ENCODE results near the genes SIRPB2, PDYN and ZNF343.

GRCh38 chr20:1491303-1491889 is at the start of gene SIRPB2:
Gene SIRPB2, minus strand, starts transcription at chr20:1491420.
- PRO-cap: unidirectional peak, minus-strand start at chr20:1491413; unidirectional peak, minus-strand start at chr20:1491481

DNA sequence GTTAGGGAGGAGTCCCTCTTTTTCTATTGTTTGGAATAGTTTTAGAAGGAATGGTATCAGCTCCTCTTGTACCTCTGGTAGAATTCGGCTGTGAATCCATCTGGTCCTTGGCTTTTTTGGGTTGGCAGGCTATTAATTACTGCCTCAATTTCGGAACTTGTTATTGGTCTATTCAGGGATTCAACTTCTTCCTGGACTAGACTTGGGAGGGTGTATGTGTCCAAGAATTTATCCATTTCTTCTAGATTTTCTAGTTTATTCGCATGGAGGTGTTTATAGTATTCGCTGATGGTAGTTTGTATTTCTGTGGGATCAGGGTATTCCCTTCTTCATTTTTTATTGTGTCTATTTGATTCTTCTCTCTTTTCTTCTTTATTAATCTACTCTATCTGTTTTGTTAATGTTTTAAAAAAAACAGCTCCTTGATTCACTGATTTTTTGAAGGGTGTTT is 14.3 kb downstream of the SIRPD start:
- PRO-cap: no peak

- PRO-cap: no peak
Observed at GRCh38 chr20:1669044-1669665, 11.6 kb upstream of the SIRPG start.

DNA sequence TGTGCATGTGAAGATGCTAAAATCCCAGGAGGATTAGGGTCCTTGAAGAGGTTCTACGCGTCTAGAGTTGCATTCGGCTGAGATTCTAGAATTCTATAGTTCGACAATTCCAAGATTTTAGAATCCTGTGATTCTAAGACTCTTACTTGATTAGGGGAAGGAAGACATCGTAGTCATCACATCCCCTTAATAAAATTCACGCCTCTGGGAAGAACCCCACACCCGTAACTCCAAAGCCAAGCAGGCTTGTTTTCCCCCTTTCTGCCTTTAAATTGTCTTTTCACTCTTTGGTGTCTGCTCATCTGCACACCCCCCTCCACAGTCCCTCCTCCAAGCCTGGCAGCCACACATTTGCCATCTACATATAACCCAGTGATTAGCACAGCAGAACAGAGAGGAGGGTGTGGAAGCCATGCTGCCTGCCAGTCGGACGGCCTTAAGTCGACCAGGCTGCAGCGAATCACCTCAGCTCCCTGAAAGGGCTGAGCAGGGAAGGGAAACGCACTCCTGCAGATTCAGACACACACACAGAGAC is 11.5 kb upstream of the SIRPA start:
- PRO-cap: no peak

- PRO-cap: no peak
Observed at GRCh38 chr20:1909766-1910335, 14.6 kb downstream of the SIRPA start.

GRCh38 chr20:1965383-1966099 is 28.3 kb downstream of the PDYN start:
- PRO-cap: no peak

DNA sequence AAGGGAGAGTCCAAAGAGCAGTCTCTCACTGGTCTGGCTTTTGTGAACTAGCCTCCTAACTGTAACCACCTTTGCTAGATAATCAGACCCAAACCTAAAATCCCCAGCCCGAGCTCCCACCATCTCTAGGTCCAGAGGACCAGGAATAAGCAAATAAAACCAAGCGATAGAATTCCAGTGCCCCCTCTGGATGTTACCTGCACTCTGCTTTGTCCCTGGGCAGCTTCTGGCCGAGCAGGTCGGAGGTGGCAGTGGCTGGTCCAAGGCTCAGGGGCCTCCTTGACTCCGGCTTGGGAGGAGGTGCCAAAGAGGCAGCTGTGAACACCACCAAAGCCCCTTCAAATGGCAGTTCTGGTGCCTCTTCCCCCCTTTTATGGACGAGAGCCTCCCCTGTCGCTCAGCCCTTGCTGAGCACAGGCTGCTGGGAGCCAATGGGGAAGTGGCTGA is at the start of gene PDYN:
PDYN (minus strand) TSS at position 345 of the 447 bp plus-strand sequence.
- PRO-cap: no peak

GRCh38 chr20:2301001-2301735 is 5.4 kb downstream of the TGM3 start:
- PRO-cap: no peak

DNA sequence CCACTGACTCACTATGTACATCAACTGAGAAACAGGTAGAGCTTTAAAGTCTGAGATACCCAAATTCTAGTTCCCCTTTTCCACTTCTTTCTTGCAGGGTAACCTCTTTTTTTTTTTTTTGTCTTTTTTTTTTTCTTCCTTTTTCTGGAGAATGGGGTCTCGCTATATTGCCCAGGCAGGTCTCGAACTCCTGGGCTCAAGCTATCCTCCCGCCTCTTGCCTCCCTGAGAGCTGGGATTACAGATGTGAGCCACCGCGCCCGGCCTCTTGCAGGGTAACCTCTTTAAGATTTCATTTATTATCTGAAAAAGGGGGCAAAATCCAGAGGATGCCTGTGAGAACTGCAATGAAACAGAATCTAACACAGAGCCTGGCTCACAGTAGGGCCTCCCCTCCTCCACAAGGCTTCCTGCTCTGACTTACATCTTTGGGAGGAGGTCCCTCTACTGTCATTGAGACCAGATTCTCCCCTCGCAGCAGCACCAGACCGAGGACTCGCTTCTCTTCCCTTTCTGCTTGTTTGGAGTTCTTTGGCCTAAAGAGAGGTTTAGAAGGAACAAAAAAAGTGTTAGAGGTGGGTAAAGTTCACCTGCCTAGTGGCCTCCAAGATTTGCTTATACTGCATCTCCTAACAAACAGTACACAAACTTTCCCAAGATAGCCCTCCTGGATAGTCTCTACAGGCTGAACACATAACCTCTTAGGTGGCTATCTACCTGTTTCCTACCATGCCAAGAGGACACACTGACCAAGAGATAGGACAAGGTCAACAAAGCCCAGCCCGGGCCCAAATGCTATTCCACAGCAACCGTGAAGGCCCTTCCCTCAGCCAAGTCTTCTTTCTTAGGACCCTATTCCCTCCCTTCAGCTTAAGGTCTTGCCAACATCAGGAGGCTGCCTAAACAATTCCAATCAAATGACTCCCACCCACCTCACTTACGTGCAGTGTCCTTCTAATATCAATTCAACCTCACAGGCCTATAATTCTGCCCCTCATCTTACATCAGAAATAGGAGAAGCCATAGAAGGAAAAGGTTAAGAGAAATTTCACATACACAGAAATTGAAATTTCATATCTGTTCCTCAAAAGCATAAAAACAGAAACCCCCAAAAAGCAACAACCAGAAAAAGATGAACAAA is 4.9 kb downstream of the SNRPB start:
- PRO-cap: no peak

DNA sequence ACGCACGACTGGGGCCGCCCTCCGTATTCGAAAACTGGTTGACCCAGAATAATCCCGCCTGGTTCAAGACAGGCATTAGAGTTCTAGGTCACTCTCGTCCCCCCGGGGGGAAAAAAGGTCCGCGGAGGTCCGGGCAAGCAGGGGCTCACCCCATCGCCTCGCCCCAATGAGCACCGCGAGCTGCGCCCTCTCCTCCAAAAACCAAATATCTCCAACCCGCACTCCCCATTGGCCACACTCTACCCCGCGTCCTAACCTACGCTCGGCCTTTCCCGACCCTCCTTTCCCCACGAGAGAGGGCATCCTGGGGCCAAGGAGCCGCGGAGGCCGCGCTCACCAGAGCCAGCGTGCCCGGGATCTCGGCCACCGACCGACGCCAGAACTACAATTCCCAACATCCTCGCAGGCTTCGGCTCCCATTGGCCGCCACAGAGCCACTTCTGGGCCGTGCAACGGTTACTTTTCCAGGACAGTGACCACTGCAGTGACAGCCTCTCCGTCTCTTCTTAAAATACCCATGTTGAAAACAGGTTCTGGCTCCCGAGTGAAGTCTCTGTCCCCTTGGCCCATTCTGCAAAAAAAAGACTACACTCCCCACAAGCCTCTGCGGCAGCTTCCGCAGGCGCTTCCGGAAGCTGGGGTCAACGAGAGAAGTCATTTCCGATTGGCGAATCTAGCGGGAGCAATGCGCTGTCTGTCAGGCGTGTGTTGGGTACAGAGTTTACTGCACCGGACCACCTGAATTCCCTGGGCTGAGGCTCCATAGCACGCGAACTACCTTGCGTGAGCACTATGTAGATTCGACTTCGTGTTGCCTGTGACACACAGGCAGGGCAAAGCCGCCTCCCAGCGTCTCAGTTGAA is at the start of gene ZNF343:
ZNF343 (minus strand) TSS at position 372 of the 863 bp plus-strand sequence.
- PRO-cap: bidirectional peak, plus-strand start at position 658 of the sequence, minus-strand start at position 372 of the sequence

- PRO-cap: no peak
Observed at GRCh38 chr20:2656227-2656902, 3.9 kb downstream of the NOP56 start.

- PRO-cap: bidirectional peak, plus-strand start at chr20:2693094, minus-strand start at chr20:2693154
Observed at GRCh38 chr20:2692906-2693755, 551 bp downstream of the EBF4 start.

DNA sequence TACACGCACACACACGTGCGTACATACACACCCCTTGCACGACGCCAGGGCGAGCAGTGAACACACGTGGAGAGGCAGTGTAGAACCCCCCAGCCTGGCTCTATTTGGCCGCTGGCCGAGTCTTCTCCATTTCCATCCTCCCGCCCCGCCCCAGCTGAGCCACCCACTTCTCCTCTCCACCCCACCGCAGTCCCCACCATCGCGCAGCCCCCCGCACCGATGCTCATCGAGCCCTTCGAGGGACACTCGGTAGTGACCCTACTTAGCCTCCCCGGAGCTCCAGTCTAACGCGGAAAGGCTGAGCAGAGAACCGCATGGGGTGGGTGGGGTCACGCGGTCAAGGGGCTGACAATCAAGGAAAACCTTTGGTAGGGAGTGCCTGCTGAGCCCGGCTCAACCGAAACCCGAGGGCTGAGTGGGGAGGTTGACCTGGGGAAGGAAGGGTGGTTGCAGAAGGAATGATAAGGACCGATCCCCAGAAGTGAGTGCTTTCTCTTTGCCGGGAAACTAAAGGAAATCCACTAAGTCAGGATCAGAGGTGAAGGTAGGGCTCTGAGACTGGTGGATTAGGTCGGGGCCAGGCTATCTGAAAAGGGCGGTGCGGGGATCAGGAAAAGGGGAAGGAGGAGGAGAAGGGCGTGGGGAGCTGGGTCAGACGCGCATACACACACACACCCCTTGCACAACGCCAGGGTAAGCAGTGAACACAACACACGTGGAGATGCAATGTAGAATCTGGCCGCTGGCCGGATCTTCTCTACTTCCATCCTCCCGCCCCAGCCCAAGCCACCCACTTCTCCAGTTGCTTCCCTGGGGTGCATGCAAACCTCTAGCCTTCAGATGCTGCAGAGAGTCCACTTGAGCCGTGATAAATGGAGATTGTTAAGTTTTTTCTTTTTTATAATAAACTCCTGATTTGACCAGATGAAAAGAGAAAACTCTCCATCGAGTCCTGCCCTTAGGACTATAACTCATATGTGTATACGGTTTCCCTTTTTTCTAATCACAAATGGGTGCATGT is 49.7 kb downstream of the CPXM1 start:
- PRO-cap: no peak

GRCh38 chr20:2754559-2755274 is 45.7 kb downstream of the CPXM1 start:
- PRO-cap: no peak

GRCh38 chr20:2836005-2836582 is 4.4 kb downstream of the PCED1A start:
- PRO-cap: no peak

- PRO-cap: no peak
Observed at GRCh38 chr20:2871607-2872144, 1.6 kb upstream of the PTPRA start.

- PRO-cap: no peak
Observed at GRCh38 chr20:2878509-2879571, 5.6 kb downstream of the PTPRA start.

- PRO-cap: no peak
Observed at GRCh38 chr20:2931711-2932553, 58.7 kb downstream of the PTPRA start.

- PRO-cap: no peak
Observed at GRCh38 chr20:3024250-3024895, 19.0 kb upstream of the GNRH2 start.

DNA sequence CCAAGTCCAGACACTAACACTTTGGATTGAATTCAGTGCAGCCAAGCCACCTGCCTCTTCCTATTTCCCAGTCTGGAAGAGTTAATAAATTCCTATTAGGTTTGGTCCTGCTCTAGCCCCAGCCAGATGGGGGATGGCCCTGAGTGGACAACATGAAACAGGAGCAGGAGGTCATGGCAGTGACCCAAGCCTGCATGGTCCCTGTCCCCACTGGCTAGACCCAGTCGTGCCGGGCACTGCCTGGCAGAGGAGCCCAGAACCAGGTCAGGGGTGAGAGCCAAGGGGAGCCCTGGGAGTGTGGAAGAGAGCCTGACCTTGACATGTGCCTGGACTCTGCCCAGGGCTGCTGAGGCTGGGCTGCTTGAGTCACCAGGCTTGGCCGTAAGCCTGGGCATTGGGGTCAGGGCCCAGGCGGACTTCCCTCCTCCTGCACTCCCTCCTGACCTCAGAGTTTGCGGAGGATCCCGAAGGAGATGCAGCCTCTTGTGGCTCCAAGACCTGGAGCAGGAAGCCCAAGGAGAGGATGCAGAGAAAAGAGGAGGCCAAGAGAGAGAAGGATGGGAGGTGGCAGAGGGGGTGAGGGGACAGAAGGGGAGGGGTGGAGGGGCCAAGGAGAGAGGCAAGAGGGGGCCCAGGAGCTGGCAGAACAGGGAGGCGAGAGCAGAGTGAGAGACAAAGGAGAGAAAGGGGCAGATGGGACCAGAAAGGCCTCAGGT is 3.5 kb downstream of the AVP start:
- PRO-cap: bidirectional peak, plus-strand start at position 448 of the sequence, minus-strand start at position 238 of the sequence

Data from left ventricle myocardium (tissue), 1 donor.